Mesenteric fat pad (tissue), 1 donor: ENCODE data around the gene RABGEF1.

GRCh38 chr7:65239549-65240572 is 133.8 kb upstream of the ZNF92 start:
- PRO-cap = no peak

GRCh38 chr7:65251782-65252848 is 121.5 kb upstream of the ZNF92 start:
- PRO-cap = no peak

DNA sequence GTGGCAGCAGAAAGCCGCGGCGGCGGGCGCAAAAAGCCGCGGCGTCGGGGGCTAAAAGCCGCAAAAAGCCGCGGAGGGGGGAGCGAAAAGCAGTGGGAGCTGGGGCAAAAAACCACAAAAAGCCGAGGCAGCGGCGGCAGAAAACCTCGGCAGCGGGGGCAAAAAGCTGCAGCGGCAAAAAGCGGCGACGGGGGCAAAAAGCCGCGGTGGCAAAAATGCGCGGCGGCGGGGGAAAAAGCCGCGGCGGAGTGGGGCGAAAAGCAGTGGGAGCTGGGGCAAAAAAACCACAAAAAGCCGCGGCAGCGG is 135.6 kb downstream of the ZNF92 start:
- PRO-cap = no peak

DNA sequence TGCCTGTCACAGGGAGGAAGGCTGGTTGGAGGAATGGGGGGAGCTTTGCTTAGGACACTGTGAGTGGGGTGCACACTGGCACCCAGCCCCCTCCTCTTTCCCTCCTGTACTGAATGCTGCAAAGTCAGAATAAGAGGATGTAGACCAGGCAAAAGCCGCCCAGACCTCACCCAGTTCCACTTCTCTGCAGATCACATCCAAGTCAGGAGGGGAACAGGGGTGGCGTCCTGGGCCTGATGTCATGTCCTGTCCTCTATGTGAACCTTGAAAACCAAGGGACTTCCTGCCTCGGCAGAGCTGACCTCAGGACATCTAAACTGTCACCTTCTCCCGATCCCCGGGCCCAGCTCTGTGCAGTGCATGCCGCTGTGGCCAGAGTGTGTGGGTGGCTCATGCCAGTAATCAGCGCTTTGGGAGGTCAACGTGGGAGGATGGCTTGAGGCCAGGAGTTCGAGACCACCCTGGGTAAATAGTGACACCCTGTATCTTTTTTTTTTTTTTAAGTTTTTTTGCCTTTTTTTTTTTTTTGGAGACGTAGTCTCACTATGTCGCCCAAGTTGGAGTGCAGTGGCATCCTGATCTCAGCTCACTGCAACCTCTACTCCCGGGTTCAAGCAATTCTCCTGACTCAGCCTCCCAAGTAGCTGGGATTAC is 1.2 kb downstream of the GUSB start:
- PRO-cap = no peak

- PRO-cap = no peak
Measured at GRCh38 chr7:66093757-66094140, 18.1 kb downstream of the ASL start.

DNA sequence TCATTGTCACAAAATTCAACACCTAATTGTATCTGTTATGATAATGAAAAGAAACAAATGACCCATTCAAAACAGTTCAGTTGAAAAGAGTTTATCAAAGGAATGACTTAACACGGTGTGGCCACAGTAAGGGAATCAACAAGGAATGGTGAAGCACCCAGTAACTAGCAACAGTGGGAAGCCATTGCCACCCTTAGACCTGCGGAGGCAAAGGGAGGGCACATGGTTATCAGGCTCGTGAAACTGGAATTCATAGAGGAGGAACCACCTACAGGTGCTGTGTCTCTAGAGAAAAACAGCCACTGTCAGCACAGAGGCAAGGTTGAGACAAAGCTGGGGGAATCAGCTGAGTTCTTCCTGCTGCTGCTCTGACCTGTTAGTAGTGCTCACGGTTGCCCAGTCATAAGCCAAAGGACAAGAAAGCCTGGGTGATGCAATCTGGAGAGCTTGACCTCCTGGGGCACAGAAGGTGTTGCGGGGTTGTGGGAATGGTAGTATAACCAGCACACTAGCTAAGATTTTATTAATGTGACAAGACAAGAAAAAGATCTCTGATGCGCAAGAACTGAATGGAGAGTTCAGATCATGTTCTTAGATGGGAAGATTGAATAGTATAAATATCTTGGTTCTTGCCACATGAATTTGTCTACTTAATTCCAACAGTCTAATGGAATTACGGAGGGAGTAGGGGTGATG is 110.1 kb downstream of the TPST1 start:
- PRO-cap = no peak

DNA sequence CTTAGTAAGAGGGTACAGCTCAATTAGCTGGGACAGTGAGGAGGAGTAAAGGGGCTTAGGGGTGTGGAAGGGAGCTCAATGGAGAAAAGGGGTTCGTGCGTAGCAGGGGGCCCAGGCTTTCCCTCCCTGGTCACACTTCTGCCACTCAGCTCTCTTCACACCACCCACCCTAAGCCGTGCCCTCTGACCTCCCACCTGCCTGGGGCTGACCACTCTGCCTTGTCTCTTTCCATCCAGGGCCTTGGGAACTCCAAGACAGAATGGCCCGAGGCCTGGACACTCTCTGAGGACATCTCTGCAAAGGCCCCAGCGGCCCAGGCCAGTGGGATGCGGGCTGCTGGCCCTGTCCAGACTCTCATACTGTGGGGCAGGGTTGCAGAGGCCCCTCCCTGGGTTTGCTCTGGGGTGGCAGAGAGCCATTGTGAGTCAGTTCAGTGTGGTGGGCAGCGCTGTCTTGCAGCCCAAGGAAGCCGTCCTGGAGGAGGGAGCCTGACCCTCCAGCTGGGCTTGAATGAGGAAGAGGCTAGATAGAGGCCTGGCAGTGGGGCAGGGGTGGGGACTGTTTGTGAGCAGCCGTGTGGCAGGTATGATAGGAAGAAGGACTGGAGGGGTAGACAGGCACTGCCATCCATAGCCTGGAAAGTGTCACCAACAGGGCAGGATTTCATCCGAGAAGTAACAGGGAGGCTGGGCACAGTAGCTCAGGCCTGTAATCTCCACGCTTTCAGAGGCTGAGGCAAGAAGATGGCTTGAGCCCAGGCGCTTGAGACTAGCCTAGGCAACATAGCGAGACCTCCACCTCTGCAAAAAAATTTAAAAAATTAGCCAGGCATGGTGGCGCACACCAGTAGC is 39.8 kb upstream of the RABGEF1 start:
- PRO-cap = no peak

DNA sequence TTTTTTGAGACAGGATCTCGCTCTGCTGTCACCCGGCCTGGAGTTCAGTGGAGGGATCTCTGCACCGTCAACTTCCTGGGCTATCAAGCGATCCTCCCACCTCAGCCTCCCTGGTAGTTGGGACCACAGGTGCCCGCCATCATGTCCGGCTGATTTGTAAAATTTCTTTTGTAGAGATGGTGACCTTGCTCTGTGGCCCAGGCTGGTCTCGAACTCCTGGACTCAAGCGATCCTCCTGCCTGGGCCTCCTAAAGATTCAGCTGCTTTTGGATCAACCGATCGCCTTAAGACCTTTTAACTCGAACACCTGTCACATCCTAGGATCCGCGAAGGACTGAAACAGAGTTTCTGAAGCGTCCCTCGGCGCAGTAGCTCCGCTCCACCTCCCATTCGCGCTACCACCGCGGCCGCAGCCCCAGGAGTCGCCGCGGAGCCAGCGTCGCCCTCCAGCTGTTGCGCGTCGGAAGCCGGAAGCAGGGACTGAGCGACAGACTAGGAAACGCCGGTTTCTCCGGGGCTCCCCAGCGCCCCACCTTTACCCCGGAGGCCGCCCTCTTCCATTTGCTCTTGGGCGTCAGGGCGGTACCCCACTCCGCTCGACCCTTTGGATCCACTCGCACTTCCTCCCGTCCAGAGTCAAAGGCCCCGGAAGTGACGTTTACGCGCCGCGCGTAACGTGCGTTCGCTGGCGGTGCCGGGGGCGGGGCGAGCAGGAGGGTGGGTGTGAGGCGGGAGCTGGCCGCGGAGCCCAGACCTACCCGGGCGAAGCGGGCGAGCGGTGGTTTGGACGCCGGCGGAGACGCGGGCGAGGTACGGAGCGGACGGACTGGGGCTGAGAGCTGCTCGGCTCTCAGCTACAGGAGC is at the start of gene RABGEF1:
RABGEF1 (plus strand) TSS at position 751 of the 864 bp plus-strand sequence.
- PRO-cap = bidirectional peak, plus-strand start at position 751 of the sequence, minus-strand start at position 482 of the sequence

DNA sequence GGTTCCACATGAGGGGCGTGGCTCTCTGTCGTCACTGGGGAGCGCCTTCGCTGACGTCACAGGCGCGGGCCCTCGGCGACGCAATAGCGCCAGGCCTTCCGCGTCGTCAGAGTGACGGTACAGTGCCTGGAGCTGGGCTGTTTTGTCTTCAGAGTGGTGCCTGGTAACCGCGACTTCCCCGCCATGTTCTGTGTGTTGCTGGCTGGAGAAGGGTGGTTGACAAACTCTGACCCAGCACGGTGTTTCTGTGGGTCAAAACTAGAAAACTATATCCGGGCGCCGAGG is 76.1 kb upstream of the TMEM248 start:
- PRO-cap = bidirectional peak, plus-strand start at position 109 of the sequence, minus-strand start outside the sequence

DNA sequence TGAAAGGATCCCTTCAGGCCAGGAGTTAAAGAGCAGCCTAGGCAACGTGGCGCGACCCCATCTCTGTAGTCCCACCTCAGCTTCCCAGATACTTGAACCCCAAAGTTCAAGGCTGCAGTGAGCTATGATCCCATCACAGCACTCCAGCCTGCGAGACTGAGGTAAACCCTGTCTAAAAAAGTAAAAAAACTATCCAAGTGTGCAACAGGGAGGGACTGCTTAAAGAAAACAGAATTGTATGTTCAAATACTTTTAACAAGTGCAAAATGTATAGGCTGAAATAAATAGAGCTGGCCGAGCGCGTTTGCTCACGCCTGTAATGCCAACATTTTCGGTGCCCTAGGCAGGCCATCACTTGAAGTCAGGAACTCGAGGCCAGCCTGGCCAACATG is 75.8 kb upstream of the TMEM248 start:
- PRO-cap = no peak

DNA sequence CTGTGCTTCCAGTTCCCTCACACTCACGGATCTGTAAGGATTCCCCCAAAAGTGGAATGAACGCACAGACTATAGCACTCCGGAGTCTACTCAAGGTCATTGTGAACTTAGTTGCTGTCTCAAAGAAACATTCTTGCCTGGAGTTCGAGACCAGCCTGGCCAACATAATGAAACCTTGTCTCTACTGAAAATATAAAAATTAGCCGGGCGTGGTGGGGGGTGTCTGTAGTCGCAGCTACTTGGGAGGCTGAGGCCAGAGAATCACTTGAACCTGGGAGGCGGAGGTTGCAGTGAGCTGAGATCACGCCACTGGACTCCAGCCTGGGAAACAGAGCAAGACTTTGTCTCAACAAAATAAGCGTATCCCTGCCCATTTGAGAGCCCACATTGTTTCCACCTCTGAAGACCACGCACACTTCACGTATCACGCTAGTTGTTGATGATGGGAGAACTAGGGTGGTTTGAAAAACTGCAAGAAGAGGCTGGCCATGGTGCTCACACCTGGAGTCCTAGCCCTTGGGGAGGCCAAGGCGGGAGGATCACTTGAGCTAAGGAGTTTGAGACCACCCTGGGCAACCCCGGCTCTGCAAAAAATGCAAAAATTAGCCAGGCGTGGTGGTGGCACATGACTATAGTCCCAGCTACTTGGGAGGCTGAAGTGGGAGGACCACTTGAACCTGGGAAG is 35.8 kb downstream of the SBDS start:
- PRO-cap = no peak

DNA sequence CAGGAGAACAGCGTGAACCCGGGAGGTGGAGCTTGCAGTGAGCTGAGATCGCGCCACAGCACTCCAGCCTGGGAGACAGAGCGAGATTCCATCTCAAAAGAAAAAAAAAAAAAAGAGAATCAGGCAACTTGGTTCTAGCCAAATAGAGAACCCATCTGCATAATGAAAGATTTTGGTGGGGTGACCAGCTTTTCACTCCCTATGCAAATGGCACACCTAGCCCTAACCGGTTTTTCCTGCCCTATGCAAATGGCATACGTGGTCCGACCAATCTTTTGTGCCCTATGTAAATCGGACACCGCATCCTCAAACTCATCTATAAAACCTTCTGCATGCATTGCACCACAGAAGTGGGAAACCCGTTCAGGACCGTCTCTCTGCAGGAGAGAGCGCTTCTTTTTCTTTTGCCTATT is 115.8 kb downstream of the SPDYE21 start:
- PRO-cap = no peak

DNA sequence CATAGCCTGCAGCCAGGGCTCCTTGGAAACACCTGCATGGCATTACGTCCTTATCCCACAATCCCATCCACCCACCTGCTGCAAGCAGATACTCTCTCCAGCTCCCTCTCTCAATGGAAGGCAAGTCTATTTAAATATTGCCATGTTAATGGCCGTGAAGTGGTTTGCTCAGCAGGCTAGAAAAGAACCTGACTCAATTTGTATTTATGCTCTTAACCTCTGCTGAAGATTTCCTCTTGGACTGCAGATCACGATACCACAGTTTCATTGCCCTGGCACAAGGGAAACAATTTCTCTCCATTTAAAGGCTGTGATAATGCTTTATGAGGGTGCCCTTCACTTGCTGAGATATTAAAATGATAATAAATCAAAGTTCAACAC is 137.0 kb downstream of the SPDYE21 start:
- PRO-cap = no peak

DNA sequence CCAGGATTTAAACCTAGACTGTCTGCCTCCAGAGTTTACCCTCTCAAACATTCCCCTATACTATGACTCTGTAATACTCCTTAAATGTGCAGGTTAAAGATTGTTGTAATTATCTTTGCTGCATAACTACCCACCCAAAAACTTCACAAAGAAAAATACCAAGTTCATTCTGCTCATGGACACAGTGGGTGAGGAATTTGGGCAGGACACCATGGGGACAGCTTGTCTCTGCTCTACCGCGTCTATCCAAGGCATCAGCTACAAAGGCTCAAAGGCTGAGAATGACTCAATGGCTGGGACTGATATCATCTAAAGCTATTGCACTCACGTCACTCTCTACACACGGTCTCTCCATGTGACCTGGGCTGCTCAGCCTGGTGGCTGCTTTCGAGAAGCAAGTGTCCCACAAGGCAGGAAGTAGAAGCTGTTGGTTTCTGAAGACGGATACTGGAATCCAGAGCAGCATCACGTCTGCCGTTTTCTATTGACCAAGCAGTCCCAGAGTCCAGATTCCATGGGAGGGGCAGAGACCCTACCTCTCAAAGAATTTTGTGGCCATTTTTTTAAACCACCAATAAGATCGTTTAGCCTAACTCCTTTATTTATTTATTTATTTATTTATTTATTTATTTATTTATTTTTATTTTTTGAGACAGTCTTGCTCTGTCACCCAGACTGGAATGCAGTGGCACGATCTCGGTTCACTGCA is 185.6 kb upstream of the AUTS2 start:
- PRO-cap = no peak

- PRO-cap = no peak
Measured at GRCh38 chr7:69597126-69597625, 1.1 kb upstream of the AUTS2 start.

DNA sequence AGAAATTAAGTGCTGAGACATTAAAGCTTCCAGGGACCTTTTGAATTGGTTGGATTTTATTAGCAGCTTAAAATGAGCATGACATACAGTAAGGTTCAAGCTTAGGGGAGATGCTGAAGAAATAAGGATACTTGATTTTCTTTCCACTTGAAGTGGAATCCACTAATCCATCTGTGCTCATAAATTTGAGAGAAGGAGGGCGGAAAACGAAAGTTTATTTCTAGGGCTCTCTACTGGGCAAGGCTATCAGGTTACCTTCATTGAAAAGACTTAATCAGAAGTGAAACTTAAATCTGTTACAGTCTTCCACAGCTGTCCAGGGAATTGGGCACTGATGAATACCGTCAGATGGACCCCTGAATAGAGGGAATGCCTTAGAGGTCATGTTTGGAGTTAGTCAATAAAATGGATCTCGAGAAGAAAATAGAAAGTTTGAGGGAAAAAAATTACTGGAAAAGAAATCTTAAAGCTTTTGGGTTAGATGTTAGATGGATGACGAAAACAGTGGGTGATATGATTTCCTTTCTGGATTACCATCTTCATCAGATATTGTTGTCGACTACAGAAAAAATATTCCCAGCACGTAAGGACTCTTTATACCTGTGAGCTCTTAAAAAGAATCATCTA is 21.9 kb downstream of the AUTS2 start:
- PRO-cap = no peak

DNA sequence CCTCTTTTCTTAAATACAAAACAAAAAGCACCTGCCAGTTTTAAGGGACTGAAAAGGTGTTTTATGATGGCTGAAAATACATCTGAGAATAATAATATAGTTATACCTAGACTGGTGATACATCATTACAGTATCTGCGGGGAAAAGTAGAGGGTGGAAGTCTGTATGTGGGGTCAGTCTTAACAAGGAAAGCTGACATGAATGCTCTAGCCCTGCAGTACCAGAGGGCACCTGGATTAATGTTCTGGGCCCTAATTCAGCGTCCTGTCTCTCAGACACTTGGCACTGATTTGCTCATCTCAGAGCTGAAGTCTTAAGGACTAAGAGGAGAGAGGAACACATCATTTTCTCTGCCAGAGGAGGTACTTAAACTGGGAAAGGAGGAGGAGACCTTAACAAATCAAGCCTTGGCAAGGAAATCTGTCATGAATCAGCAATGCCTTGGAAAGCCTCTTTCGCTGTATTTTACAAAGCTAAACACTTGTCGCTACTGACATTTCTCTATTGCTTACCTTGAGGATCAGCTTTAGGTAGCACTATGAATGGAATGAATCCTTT is 37.1 kb downstream of the AUTS2 start:
- PRO-cap = no peak

DNA sequence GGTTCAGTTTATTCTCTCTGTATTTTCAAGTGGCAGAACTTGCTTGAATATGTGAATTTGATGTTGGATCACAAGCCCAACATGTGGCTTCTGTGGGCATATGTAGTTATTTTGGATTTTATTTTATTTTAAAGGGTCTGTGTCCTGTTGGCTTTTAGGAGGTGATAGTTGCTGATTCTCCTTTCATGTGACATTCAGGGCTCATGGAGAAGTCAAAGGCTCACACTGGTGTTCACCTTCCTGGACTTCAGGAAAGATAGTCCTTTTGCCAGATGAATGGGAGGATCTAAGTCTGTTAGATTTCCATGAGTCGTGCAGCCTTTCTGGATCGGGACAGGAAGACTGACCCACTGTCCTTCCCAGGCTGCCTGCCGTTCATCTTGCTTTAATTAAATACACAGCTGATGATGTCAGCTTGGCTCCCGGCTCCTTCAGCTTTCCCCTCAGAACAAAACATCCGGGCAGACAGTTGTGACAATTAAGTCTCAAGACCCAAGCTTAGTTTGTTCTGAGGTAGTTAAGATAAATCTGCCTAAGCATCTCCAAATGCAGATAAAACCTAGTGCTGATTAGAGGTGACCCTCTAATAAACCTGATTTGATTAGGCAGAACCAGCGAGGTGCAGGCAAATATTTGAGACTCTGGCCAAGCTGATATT is 58.5 kb downstream of the AUTS2 start:
- PRO-cap = no peak

GRCh38 chr7:69701967-69702271 is 103.6 kb downstream of the AUTS2 start:
- PRO-cap = no peak

- PRO-cap = no peak
Measured at GRCh38 chr7:69719485-69720099, 121.3 kb downstream of the AUTS2 start.